Mesenchymal stem cell of adipose (primary cell): ENCODE measurements around a stretch of chr4.

DNA sequence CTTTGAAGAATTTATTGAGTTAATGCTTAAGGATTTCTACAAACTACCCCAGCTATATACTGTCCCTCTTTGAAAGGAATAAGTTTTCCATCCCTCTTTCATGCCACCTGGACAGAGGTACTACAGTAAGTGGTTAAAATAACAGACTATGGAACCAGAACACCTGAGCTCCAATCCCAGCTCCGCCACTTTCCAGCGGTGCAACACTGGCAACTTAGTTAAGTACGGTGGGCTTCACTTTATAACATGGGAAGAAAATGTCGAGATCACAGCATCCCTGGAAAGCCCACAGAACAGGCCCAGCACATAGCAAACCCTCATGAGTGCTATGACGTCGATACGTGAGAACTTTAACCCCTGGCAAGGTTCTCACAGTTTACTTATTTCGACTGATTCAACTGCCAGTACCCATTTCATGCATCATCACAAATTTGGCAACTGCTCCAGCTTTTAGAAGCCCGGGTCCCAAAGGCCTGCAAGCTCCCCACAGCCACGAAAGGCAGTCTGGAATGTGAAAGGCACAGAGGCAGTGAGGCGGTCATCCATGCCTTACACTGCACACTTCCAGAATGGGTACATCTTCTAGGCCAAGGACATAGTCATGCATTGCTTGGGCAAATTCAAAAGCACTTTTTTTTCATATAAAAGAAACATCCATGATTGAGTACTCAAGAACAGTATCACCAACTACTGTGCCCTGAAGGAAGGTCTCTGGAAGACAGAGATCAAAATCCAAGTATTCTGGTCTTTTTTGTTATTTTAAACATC is 41.2 kb downstream of the RELL1 start:
- CAGE, long polyA plus RNA, result no peak

GRCh38 chr4:37664663-37665113 is 21.5 kb downstream of the RELL1 start:
- CAGE, long polyA plus RNA, result no peak

DNA sequence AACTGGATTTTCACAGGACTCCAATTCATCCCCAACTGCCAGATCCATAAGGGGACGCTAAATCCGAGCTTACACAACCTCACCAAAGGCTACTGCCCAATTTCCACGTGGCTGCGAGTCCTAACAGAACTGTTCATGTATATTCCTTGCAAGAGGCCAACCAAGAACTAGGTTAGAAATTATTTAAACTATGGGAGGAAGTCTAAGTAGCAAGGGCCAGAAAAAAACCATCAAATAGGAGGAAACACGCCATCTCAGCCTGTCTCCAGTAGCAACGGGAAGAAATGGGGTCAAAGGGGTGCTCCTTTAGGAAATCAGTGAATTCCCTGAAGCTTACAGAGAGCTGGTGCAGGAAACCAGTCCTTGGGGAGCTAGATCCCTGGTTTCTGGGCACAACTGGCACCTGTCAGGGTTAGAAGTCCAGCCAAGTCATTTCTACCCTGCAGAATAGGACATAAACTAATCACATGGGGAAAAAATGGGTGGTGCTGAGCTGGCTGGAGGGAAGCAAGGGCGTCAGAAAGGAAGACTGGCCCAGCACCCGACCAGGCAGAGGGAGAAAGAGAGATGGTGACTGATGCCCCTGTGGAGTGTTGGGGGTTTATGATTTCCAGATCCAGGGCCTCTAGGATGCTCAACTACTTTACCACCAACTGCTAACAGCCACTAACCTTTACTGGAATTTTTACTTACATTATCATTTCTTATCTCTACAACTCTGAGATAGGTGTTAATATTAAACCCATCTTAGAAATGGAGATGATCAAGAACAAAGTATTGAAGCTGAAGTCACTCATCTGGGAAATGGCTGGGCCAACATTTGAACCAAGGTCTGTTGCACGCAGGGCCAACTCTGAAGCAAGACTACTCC is 20.5 kb downstream of the RELL1 start:
- CAGE, long polyA plus RNA, result no peak

GRCh38 chr4:37675098-37675577 is 11.0 kb downstream of the RELL1 start:
- CAGE, long polyA plus RNA, result no peak

- CAGE, long polyA plus RNA, result no peak
Measured at GRCh38 chr4:37818684-37819204, 7.7 kb upstream of the PGM2 start.

DNA sequence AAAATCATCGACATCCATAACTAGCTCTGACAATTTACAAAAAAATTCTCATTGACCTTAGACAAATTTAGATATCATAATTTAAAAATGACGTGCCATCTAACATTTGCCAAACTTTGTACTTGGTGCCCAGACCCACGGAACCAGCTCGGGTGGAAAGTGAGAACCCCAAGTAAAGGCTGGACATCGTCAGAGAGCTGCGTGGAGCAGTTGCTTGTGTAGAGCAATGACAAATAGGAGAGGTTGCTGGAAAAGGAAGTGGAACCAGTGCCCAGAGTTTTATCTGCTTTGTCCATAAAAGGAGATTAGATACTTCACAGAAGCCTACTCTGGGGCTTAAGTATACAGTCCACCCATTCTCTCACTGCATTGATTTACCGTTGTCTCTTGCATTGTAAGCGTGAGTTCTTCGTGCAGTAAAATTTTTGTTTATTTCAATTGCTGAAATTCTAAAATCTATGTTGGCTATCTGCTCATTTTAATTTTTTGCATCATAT is 5.4 kb upstream of the TBC1D1 start:
- CAGE, long polyA plus RNA, result no peak

DNA sequence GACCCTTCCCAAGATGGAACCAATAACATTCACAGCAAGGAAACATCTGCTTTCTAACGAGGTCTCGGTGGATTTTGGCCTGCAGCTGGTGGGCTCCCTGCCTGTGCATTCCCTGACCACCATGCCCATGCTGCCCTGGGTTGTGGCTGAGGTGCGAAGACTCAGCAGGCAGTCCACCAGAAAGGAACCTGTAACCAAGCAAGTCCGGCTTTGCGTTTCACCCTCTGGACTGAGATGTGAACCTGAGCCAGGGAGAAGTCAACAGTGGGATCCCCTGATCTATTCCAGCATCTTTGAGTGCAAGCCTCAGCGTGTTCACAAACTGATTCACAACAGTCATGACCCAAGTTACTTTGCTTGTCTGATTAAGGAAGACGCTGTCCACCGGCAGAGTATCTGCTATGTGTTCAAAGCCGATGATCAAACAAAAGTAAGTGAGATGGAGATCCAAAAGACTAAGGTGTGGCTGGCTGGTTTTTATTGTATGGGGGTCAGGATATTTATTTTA is 11.3 kb downstream of the TBC1D1 start:
- CAGE, long polyA plus RNA, result no peak

DNA sequence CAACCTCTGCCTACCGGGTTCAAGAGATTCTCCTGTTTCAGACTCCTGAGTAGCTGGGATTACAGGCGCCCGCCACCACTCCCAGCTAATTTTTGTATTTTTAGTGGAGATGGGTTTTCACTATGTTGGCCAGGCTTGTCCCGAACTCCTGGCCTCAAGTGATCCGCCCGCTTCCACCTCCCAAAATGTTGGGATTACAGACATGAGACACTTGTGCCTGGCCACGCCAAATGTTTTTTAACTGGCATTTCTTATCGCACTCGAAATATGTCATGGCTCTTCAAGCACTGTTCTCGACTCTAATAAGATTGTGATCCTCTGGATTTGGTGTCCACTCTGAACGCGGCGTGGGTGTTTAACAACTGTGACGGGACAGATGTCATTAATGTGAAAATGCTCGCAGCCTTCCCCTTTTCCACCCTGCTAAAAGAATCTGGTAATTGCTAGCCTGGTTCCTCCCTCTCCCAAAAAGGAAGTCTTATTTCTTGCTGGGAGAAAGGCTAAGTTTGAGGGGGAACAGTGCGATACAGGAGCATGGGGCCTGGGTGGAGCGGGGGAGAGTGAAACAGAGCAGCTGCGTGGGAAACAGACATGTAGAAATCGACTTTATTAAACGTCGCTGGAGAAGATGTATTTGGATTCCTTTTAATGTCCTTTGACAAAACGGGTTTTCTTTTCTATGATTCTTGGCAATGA is 17.5 kb downstream of the TBC1D1 start:
- CAGE, long polyA plus RNA, result no peak

- CAGE, long polyA plus RNA, result no peak
Measured at GRCh38 chr4:37956928-37957312, 3.3 kb upstream of the PTTG2 start.

- CAGE, long polyA plus RNA, result no peak
Measured at GRCh38 chr4:38054577-38055216, 94.5 kb downstream of the PTTG2 start.

- CAGE, long polyA plus RNA, result no peak
Measured at GRCh38 chr4:38071984-38072560, 111.9 kb downstream of the PTTG2 start.

GRCh38 chr4:38093967-38094808 is 134.0 kb downstream of the PTTG2 start:
- CAGE, long polyA plus RNA, result no peak

DNA sequence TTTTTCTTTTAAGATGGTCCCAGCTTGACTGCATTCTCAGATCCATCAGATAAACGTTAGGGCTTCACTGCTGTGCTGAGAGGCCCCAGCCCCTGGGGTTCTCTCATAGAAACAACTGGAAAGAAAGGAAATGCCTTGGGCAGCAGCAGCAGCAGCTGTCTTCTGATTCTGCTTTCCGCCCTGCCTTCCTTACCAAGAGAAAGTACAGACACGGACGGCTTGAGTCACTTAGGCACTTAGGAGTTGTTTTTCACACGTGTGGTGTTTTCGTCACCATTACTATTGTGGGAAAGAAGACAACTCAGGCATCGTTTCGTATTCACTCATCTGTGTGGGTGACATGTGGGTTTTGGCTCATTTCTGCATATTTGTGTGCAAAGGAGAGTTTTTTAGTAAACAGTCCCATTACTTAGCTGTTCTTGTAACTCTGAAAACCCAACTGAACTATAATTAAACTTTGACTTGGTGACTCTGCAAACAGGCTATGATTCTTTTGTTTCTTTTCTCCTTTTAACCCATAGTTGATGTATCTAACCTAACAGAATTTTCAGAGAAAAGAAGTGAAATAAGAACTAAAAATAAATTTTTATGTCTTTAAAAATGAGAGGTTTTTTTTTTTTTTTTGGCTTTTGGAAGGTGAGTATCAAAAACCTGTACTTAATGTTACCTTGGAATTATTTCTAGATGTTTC is 172.1 kb downstream of the PTTG2 start:
- CAGE, long polyA plus RNA, result no peak

DNA sequence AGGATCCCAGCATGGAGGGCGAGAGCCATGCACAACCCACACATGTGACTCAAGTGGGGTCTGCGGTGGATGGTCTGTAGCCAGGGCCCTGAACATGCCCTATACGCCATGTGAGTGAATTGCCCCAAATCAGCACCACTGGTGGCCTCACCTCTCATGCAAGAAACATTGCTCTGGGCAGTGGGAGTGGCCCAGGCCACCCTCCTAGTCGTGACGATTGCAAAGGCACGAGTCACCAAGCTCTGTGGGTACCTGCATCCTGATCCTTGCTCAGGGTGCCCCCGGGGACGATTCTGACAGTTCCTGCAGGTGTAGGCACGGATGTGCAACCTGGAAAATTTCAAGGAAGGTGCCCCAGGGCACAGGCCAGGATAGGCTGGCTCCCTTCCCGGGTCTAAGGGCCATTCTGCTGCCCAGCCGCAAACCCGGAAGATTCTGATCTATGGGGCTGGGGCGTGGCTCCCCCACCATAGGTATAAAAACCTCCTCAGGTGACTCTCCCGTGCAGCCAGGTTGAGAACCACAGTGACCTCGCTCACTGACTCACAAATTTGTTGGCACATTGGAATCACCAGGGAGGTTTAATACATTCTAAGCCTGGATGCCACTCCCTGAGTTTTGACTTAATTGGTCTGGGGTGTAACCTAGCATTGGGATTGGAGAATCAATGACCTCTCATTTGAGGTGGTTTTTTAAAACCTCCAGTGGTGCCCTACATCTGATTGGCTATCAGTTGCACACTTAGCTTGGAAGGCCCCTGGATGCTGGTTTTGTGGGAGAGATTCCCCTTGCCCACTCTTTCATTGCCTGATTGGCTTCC is 228.5 kb downstream of the PTTG2 start:
- CAGE, long polyA plus RNA, result no peak

DNA sequence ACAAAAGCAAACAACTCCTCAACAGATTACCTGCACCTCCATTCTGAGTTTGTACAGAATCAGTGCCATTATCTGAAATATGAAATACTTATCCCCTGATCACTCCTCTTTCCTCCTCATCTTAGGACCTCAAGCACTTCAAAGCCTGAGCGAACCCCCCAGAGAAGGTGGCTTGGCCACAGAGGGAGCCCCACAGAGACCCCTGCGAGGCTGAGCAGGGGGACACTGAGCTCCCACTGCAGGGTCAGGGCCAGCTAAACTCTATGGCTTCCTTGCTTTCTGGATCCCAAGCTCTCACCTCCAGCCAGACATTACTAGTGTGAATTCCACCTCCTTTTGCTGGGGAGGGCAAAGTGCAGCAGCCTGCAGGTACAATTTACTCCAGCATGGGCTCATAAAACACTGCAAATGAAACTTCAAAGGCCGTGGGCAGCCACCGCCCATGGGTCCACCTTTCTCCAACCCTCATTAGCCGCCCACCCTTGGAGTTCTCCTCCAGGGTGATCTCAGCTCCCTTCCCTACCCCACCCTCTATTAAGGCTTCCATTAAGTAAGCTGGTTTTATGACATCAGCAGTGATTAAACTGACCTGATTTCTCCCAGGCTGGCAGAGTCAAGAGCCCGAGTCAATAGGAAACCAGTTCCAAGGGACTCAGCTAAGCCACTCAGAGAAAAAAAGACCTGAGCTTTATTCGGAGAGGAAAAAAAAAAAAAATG is 319.3 kb downstream of the PTTG2 start:
- CAGE, long polyA plus RNA, result no peak

DNA sequence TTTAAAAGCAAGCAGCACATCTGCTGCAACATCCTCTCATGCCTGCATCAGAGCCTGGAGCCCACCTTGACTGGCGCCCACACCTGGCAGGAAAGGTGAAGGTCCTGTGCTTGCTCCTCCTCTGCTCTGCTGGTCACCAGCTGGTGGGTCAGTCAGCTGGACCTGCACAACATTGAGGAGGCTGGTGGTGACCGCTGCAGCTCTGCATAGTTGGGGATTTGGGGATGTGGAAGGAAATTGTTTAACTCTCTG is 214.2 kb upstream of the KLF3 start:
- CAGE, long polyA plus RNA, result no peak

DNA sequence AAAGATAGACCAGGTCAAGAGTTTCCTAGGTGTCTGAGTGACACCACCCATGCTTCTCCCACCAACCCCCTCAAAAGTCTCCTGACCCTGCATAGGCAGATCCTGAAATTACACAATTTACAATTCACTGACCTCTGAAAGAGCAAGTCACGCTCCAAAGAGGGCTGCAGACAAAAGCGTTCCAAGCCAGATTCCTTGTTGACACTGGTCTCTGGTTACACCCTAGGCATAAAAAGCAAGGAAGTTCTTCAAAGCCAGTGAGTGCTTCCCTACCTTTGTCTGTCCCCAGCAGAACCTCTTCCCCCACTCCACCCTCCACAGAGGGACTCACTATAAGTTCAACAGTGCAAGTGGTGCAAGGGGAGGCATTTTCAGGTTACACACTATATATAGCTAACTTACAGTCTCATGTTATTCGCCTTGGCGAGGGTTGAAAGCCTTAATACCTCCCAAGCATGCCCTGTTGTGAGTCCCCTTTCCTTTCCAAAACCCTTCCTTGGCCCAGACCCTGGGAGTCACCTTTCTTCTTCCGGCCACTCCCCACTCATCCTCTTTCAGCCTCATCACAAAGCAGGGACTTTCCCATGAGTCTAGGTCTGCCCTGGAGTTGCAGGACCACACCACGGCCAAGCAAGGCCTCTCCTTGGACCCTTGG is 58.1 kb upstream of the KLF3 start:
- CAGE, long polyA plus RNA, result no peak

DNA sequence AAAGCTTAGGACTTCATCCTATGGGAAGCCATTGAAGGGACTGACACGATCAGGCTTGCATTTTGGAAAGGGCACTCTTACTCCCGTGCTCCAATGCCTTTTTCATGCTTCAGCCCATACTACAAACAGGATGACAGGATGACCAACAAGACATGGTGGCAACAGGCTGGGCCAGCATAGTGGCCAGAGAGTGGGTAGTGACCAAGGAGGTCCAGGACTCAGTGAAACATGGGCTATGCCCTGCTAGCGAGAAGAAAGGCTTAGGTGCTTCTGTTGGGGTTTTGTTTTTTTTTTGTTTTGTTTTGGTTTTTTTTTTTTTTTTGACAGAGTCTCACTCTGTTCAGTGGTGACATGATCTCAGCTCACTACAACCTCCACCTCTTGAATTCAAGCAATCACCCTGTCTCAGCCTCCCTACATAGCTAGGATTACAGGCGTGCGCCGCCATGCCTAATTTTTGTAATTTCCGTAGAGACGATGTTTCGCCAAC is 2.5 kb upstream of the KLF3 start:
- CAGE, long polyA plus RNA, result no peak

DNA sequence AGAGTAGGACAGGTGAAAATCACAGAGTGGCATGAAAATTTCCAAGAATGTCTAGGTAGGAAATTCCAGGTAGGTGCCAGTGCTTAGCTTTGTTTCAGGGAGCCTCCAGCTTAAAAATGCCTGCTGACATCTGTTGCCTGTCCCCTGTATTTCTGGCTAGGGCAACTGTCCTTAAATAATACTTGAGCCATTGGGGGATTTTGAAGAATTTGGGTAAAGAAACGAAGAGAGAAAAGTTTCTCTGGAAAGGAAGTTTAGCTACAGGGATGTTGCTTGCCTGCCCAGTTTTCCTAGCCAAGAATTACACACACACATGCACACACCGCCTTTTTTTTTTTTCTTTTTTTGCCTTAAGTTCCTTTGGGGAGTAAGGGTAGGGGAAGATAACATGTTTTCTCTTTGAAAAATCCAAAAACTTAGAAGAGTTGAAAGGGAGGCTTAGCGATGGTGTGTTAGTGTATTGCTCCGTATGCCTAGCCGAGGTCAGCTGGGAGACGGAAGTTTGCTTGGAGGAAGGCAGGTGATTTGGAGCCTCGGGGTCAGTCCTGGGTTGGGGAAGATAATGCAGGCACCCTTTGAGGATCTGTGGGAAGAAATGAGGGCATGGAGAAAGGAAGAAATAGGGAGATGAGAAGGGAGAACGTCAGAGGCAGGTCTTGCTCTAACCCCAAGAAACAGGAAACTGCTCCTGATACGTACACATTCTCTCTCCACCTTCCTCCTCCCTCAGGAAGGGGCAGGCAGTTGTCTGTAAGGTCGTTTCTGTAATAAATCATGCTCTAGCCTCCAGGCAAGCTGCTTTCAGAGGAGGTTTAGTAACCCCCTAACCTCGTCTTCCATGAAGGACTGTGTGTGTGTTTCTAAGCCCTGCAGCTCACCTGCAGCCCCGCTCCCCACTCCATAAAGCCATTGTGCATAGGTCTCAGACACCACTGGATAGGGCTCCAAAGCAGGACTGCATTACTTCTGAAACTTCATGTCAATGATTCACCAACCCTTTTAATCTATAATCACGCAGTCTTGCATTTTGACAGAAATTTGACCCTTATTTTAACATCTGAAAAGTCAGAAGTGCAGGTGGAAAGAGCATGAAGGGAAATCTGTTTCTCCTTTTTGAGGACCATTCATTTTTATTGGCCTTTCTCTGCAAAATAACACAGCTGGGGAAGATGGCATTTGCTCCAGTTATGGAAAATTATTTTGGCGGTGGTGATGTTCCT is 10.5 kb downstream of the KLF3 start:
- CAGE, long polyA plus RNA, result no peak

- CAGE, long polyA plus RNA, result no peak
Measured at GRCh38 chr4:38689048-38690036, 25.3 kb downstream of the KLF3 start.